Heart (tissue), 3 donors: Measurements from ENCODE around the gene NOX3.

GRCh38 chr6:155078502-155078920 is 83.4 kb downstream of the TIAM2 start:
- RAMPAGE, long total RNA, 2 experiments, result no peak in any of the 2 experiments

GRCh38 chr6:155128405-155128922 is 133.3 kb downstream of the TIAM2 start:
- RAMPAGE, long total RNA, 2 experiments, result no peak in any of the 2 experiments

- RAMPAGE, long total RNA, 2 experiments, result no peak in any of the 2 experiments
These were observed 74.9 kb upstream of the CLDN20 start for GRCh38 chr6:155188698-155189570.

DNA sequence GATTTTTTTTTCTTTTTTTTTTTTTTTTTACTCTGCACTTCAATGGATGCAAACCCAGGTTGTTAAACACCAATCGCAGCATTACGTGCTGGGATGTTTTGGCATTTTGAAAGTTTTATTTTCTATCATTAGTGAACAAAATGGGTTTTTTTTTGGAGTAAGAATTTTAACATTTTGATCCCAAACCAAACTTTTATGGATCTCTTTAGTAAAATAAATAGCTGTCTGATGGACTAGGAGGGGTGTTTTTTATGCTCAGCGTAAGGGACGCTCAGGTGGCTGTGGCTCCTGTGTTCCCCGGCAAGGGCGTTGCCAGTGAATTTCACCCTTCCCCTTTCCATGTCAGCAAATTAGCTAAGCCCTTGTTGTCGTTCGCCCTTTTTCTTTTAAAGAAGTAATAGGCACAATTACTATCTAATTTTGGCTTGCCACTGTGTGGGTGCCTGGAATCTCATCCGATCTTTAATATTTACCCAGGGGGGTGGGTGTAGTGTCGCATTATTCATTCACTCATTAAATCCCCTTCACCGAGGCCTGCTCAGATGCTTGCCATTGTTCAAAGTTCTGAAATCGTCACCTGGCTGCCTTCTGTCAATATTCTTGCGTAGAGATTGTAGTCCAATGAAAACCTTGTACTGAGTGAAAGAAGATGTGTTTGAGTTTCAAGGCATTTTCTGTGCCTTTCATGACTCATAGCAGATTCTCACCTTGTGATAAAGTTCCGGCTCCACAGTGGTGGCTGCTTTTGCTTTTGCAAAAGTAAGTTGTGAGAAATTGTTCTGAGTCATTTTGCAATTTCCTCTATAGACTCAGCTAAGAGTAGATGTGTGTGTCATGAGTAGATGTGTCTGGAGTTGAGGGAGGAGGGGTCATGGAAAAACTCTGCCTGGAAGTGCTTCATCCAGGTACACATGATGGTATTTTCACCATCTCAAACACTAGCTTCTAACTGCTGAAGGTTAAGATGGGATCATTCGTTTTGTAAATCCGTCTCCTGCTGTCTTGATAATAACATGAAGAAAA is 40.0 kb upstream of the CLDN20 start:
- RAMPAGE, long total RNA, 2 experiments, result no peak in any of the 2 experiments

DNA sequence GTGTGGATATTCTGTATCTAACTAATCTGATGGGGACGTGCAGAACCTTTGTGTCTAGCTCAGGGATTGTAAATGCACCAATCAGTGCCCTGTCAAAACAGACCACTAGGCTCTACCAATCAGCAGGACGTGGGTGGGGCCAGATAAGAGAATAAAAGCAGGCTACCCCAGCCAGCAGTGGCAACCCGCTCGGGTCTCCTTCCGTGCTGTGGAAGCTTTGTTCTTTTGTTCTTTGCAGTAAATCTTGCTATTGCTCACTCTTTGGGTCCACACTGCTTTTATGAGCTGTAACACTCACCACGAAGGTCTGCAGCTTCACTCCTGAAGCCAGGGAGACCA is 49.6 kb upstream of the TFB1M start:
- RAMPAGE, long total RNA, 2 experiments, result no peak in any of the 2 experiments

- RAMPAGE, long total RNA, 2 experiments, result no peak in any of the 2 experiments
These were observed at the start of gene NOX3 for GRCh38 chr6:155455596-155456091. NOX3 (minus strand) TSS chr6:155455839.

- RAMPAGE, long total RNA, 2 experiments, result no peak in any of the 2 experiments
These were observed 93.5 kb upstream of the NOX3 start for GRCh38 chr6:155549113-155549514.

GRCh38 chr6:155782250-155782578 is 326.6 kb upstream of the NOX3 start:
- RAMPAGE, long total RNA, 2 experiments, result no peak in any of the 2 experiments

DNA sequence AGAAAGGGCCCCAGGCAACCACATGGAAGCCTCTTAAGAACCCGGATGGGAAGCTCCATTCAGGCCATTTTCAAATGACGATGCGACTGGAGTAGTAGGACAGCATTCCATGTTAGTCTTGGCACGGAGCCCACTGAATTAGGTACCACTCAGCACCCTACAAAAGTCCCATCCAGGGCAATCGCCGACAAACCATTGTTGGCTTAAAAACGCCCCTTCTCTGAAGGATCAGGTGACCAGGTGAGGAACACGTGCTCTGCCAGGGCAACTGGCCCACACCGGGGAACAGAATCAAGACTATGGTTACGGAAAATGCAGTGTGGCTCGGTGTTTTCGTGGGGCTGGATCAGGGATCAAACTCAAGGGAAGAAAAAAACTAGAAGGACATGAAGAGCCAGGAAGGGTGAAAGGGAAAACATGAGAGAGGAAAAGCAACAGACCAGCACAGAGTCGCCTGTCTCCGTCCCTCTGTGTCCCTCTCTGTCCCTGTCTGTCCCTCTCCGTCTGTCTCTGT is 177.8 kb upstream of the ARID1B start:
- RAMPAGE, long total RNA, 2 experiments, result no peak in any of the 2 experiments

GRCh38 chr6:156720514-156720944 is 56.6 kb upstream of the ARID1B start:
- RAMPAGE, long total RNA, 2 experiments, result no peak in any of the 2 experiments

DNA sequence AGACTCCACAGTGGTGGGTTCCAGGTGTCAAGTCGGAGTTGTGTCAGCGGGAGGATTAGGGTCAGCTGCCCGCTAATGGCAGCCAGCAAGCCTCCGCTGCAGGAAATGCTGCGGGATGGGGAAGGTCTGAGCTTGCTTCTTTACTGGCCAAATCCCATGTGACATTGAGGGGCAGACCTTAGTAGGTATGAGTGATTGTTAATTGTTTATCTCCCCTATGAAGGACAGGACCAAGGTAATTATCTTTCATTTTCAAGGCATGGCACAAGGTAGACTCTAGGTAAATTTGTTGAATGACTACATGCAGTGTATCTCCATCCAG is 3.6 kb upstream of the ARID1B start:
- RAMPAGE, long total RNA, 2 experiments, result no peak in any of the 2 experiments

DNA sequence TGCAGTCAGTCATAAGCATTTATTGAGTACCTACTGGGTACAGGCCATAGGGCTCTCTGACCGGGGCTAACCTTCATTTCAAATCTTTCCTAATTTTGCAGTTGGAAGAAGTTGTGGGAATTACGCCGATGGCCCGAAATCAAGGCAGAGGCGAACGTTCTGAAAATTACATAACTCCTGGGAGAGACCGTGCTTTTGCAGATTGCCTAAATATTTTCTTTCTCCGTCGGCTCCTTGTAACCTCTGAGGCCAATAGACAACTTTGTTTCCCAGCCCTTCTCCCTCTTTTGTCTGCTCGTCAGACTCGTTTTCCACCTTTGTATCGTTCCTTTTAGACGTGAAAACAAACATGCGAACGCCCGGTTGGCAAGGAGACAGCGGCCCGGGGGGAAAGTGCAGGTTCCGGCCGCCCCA is 410 bp upstream of the ARID1B start:
- RAMPAGE, long total RNA, 2 experiments, result no peak in any of the 2 experiments

- RAMPAGE, long total RNA, 2 experiments, result no peak in any of the 2 experiments
These were observed 233.5 kb downstream of the ARID1B start for GRCh38 chr6:157010631-157011177.

- RAMPAGE, long total RNA, 2 experiments, result no peak in any of the 2 experiments
These were observed 252.1 kb downstream of the ARID1B start for GRCh38 chr6:157029133-157029738.

- RAMPAGE, long total RNA, 2 experiments, result no peak in any of the 2 experiments
These were observed 252.8 kb downstream of the ARID1B start for GRCh38 chr6:157029818-157030502.

GRCh38 chr6:157086426-157087141 is 236.7 kb downstream of the TMEM242 start:
- RAMPAGE, long total RNA, 2 experiments, result no peak in any of the 2 experiments

DNA sequence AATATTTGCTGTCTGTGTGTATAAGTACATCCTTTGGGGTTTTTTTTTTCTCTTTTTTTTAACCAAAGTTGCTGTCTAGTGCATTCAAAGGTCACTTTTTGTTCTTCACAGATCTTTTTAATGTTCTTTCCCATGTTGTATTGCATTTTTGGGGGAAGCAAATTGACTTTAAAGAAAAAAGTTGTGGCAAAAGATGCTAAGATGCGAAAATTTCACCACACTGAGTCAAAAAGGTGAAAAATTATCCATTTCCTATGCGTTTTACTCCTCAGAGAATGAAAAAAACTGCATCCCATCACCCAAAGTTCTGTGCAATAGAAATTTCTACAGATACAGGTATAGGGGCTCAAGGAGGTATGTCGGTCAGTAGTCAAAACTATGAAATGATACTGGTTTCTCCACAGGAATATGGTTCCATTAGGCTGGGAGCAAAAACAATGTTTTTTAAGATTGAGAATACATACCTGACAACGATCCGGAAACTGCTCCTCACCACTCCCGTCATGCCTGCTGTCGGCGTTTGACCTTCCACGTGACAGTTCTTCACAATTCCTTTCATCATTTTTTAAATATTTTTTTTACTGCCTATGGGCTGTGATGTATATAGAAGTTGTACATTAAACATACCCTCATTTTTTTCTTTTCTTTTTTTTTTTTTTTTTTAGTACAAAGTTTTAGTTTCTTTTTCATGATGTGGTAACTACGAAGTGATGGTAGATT is 115.1 kb downstream of the TMEM242 start:
- RAMPAGE, long total RNA, 2 experiments, result no peak in any of the 2 experiments

DNA sequence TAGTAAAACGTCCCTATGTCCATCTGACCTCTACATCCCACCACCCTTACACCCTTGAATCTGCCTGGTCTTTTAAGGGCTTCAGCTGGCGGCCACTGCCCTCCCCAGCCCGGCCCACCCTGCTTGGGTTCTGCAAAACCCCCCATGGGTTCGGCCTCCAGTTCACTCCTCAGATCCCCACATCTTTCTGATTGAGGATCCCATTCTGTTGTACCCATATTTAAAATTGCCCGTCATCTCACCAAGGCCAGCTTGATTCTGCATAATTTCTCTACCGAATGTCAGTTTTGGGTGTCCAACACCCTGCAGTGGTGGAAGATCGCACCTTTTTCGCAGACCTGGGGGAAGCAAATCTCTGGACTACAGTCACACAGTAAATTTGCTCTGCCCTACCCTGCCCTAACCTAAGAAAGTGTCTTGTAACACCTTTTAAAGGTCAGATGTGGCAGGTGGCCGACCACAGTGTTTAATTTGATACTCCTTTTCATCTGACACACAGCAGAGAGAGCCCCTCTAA is 110.1 kb downstream of the TMEM242 start:
- RAMPAGE, long total RNA, 2 experiments, result no peak in any of the 2 experiments

DNA sequence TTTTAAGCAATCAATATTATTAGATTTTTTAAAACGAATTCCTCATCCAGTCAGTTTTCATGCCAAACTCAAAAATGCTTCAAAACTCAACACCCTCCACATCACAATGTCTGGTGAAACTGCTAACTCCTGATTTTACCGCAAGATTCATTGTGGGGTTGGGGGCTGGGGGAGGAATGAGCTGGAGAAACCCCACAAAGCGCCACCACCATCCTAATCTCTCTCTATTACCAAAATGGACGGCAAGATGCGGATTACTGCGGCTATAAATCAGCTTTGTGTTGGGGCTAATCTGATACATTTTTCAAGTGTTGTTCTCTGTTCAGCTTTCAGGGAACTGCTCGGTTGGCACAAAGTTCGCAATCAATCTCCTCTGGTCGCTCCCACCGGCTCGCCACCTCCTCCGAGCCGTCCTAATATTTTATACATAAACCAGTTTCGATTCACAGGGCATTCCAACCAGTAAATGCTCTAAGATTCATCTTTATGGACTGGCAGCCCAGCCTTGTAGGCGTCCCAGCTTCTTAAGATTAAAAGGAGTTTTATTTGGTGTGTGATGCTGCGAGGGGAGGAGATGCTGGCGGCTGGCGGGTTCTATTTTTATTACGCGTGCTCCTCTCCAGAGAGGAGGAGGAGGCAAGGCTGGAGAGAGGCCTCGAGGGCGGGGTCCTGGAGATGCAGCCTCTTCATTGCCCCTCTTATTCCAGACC is 83.5 kb downstream of the TMEM242 start:
- RAMPAGE, long total RNA, 2 experiments, result no peak in any of the 2 experiments

DNA sequence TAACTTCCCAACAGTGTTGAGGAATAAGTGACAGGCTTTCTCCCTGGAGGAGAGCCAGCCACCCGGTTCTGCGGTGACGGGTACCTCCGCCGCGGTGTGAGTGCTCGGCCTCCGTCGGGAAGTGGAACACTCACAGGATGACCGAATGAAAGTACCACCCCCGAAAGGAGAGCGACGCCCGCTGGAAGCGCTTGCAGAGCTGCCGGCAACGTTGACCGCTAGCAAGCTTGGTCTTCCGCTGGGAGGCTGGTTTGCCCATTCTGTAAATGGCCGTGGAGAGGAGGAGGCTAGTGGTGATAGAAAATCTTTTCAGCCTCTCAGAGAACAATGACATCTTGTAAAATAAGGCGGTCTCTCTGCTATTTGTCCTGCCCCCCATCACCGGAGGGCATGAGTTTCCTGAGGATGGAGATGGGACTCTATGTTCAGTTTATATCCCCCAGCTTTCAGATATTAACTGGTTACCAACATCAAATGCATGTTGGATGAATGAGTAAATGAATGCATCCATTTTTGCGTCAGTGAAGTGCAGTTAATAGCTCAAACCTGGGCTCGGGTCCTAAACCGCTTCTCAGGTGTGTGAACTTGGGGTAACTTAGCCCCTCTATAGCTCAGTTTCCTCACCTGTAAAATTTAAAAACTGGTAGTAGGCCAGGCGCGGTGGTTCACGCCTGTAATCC is 789 bp upstream of the TMEM242 start:
- RAMPAGE, long total RNA, 2 experiments, result no peak in any of the 2 experiments